SUDHL5 (cell line): ENCODE results near the genes TP53TG5 and SNX21.

DNA sequence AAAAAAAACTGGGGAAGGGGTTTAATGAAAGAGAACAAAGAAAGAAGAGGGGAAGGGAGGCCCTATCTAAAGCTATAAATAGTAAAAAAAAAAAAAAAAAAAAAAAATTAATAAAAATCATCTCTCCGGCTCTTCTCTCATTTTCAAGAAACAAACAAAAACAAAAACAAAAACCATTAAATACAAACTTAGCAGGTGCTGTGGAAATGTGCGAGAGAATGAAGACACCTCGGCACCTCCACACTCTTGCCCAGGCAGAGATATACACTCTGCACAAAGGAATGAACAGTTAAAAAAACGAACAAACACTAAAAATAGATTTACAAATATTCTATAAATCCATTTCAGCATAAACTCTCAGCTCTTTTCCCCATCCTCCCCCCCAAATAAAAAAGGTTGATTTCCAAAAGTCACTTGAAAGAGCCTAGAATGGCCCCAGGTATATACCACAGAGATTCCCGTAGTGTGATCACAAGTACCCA, 18.2 kb upstream of the MATN4 start:
- PRO-cap, result no peak

- PRO-cap, result no peak
These were observed 4.1 kb downstream of the SDC4 start for GRCh38 chr20:45344127-45344614.

DNA sequence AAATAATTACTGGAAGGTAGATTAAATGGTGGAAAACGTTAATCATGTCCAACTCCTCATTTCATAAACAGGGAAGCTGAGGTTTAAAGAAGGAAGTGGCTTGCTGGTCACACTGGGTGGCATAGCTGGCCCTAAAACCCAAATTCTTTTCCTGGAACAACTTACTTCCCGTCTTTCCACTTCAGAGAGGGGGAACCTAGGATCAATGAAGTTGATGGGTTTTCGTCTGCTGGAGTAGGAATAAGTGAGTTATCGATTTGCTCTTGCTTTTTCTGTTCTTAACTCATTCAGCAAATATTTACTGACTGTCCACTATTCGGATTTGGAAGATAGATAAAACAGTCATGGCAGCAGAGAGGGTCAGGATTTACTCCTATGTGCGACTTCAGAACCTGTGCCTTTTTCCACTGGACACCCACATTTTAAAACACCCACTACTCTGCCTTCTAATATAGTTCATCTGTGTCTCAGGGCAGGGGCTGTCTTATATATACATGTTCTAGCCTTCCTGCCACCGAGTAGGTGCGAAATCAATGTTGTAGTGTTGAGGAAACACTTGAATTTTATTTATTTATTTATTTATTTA, 1.1 kb upstream of the SYS1 start:
- PRO-cap, result no peak

DNA sequence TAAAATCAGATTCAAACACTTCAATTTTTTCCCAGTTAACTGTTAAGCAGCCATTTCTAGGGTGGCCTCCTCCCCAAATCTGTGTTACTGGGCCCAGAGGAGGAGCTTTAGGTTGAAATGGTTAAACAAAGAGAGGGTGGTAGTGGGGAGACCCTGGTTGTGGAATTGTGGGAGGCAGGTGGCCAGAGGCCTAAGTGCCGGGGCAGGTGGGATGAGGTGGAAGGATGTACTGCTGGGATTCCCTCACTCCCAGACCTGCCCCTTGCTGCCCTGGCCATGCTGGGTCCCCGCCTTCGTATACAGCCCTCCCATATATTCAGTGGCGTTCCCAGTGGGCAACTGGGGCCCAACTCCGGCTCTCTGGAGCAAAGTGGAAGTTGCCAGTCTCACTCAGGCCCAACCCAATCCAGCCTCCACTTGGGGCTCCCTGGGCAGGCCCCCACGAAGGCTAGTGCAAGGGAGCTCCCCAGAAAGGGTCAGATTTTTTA, 6.1 kb downstream of the TP53TG5 start:
- PRO-cap, result no peak

DNA sequence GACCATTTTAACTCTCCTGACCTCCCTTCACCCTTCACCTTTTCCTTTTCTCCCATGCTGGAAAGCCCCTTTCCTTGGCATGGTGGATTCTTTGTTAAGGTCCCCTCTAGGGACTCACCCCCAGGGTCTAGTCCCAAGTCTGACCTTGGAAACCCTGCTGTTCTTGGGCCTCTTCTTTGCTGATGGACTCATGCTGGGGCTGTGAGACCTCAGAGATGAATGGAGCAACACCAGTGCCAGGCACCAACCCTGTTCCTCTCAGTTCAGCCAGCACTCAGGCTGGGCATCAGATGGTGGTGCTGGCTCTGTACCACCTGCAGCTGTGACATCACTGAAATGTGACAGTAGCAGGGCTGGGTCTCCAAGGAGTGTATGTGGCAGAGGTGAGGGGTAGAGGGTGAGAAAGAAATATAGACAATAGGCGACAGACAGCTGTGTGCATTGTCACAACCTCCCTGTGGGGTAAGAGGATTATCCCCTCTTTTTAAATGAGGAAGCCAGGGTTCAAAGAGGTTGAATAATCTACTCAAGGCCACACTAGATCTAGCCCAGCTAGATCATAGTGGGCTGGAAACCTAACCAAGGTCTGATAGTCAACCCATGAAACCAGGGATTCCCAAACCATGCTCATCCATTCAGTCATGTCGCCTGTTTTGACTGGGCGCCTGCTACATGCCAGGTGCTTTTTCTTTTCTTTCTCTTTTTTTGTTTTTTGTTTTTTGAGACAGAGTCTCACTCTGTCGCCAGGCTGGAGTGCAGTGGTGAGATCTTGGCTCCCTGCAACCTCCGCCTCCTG, at the start of gene TP53TG5:
Gene TP53TG5 (minus strand): TSS at position 281 of the 796 bp plus-strand sequence.
- PRO-cap, result no peak

DNA sequence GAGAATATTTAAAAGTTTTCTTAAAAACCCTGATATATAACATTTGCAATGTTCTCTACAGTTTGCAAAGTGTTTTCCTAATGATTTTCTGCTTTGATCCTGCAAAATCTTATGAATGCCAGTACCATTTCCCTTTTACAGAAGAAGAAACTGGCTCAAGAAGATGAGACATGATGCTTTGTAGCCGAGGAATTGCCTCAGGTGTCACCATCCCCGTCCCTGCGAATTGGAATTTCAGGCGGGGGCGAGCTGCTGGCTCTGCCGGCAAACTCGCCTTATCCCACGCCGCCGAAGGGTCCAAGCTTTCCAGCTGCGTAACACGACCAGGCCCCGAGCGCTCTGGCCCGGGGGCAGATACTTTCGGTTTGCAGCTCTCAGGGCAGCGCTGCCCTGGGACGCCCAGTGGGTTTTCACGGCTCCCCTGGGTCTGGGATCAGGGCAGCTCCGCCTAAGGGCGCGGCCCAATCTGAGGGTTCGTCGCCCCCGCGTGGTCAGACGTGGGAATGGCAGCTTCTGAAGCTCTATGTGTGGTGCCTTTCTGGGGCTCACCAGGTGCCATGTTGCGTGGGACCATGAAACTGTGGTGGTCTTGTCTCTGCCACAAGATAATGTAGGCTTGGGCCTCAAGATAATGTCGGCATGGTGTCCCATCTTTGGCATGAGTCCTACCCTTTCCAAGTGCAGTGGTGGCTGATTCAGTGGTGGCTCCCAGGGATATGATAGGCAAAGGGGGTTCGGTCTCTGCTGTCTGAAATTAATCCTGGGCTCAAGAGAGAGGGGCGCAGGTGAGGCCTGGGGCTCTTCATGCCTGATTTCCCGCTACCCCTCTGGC, 20.9 kb downstream of the PIGT start:
- PRO-cap, result unidirectional peak, minus-strand start at position 341 of the sequence

DNA sequence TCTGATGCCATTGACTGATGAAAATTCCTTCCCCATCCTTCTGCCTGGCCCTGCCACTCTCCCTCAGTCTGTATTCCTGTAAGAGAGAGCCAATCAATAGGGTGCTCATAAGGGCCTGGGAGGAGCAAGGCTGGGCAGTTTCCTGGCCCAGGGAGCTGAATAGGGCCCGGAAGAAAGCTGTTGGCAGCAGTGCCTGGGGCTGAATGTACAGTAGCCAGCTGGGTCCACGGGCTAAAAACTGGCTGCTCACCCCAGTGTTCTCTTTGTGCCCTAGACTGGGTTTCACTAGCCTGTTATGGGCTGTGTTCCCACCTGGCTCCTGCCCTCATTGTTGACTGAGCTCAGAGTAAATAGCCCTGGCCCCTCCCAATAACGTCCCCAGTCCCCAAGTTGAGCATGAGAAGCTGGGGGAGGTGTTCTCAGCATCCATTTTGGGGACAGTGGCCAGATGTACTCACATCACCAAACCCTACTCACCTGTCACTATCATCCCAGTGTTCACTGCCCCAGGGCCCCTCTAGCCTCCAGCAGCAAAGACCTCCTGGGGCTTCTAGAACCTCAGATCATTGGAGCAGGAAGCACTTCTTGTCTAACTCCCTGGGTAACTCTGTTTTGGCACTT, 1.6 kb upstream of the WFDC2 start:
- PRO-cap, result no peak

DNA sequence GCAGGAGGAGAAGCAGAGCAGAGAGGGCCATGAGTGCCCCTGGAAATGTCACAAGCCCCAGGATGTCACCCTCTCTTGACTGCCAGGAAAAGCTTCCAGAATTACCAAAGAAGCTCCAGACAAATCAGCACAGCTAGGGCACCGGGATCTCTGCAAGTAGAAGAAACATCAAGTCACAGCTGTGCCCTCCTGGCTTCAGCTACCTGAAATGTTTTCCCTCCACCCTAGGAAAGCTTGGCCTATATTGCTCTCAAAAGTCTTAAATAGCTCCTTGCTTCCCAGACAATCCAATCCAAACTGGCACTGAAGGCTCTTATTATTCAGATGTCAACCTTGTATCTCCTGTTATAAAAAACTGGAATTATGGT, 17.4 kb downstream of the WFDC3 start:
- PRO-cap, result no peak

DNA sequence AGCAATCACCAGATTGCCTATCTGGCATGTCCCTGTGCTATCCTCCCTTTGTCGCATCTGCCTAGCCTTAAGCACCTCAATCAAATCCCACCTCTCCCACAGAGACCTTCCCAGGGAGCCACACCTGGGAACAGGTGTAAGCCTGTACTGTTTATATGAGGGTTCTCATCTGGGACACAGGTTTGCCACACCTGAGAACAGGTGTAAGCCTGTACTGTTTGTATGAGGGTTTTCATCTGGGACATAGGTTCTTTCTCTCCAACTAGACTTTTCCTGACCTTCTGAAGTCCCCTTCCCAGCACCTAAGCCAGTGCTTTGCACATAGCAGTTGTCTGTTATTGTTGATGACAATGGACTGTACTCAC, 16.6 kb downstream of the WFDC3 start:
- PRO-cap, result no peak

- PRO-cap, result no peak
These were observed 8.0 kb downstream of the WFDC3 start for GRCh38 chr20:45783654-45784114.

DNA sequence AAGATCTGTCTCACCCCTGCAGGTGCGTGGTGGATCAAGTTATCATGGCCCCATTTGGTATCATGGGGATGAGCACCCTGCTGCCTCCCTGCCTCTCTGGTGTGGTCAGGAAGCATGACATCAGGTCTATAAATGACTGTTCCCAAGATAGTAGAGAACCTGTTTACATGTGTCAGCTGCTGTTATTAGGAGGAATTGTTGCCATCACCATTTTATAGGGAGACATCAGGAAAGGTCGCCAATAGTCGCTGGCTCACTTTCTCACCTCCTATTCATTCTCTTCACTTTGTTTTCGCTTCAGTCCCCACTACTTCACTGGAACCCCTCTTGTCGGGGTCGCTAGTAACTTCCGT, 4.7 kb downstream of the DNTTIP1 start:
- PRO-cap, result no peak

GRCh38 chr20:45833145-45833948, at the start of gene SNX21:
SNX21 (plus strand) TSS chr20:45833799.
- PRO-cap, result no peak

DNA sequence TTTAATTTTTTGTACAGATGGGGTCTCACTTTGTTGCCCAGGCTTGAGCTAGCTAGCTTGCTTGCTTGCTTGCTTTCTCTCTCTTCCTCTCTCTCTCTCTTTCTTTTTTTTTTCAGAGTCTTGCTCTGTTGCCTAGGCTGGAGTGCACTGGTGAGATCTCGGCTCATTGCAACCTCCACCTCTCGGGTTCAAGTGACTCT, 1.6 kb downstream of the NEURL2 start:
- PRO-cap, result no peak

- PRO-cap, result no peak
These were observed 2.9 kb downstream of the CTSA start for GRCh38 chr20:45893850-45894616.

GRCh38 chr20:45894617-45895167, 3.6 kb downstream of the CTSA start:
- PRO-cap, result no peak

- PRO-cap, result bidirectional peak, plus-strand start at chr20:45971134, minus-strand start at chr20:45971009; unidirectional peak, minus-strand start at chr20:45971315; unidirectional peak, minus-strand start at chr20:45971412; bidirectional peak, plus-strand start at chr20:45972073, minus-strand start at chr20:45971552
These were observed 818 bp downstream of the ZNF335 start for GRCh38 chr20:45971092-45971678.

DNA sequence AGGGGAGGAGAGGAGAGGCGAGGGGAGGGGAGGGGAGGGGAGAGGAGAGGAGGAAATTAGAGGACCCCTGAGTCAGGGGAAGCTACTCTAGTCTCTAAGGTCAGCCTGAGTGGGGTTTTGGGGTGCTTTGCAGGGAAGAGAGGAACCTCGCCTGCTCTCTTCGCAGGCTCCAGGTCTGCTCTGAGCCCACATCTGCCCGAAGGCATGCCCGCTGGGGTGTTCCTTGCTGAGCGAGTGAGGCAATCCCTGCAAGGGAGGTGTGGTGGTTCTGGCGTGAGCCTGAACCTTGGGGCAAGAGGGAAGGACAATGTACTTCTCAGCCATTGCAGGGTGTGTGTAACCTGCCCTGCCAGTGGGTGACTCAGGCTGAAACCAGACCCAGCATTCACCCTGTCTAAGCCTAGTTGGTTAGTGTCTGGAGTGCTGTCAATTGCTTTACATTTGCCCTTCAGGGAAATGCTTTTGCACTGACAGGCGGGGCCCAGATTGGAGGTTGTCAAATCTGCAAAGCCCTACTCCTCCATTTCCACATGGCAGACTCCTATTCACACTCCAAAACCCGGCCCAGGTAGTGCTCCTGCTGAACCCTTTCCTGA, 15.3 kb upstream of the MMP9 start:
- PRO-cap, result no peak

DNA sequence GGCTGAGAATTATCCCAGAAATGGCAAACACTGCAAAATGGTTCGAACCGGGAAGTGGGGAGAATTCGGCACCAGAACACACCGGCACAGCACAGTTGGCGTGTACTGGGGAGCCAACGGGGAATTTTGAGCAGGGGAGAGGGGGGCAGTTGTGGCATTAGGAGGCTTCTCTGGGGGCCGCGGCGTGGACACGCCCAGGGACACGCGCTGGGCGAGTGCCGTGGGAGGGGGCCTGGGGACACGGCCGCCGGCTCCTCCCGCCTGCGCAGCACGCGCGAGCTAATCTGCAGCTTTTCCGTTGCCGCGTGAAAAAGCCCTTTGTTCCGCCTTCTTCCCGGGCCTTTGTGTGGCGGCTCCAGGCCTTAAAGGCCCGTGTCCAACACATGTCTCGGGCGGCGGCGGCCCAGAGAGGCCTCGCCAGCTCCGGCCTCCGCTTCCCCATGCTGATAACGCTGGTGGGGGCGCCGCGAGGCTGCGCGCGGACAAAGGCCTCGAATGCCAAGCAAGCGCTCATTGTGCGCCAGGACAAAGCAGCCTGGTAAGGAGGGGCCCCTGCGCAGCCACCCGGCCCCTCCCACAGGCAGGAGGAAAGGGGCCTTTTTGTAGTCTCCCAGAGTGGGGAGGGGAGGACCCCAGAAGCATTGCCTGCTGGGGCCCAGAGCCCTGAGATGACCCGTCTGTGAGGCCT, 82.7 kb downstream of the CD40 start:
- PRO-cap, result no peak

GRCh38 chr20:46215653-46216508, 92.4 kb downstream of the CDH22 start:
- PRO-cap, result no peak

DNA sequence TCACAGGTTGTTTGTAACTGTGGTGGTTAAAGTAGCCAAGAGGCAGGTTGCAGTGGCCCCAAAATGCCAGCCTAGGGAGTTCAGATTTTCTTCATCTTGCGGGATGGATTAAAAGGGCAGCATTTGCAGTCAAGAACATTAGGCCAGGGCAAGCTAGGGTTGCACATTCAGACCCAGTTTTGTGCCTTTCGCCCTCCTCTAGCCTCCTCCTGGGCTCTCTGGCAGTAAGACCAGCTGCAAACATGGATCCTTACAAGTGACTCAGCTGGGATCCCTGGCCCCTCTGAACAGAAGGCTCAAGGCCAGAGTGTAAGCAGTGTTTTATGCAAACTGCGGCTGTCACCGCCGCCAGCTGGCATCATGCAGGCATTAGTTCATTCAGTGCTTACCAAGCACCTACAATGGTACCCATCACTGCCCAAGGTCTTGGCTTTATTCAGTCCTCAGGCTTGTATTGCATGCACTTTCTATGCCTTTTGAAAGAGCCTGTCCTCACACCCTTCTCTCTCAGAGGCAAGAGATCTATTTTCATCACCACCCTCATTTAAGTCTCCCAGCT, 886 bp upstream of the SLC35C2 start:
- PRO-cap, result no peak